Stomach (tissue), 7 donors: ENCODE measurements around a stretch of chr7.

DNA sequence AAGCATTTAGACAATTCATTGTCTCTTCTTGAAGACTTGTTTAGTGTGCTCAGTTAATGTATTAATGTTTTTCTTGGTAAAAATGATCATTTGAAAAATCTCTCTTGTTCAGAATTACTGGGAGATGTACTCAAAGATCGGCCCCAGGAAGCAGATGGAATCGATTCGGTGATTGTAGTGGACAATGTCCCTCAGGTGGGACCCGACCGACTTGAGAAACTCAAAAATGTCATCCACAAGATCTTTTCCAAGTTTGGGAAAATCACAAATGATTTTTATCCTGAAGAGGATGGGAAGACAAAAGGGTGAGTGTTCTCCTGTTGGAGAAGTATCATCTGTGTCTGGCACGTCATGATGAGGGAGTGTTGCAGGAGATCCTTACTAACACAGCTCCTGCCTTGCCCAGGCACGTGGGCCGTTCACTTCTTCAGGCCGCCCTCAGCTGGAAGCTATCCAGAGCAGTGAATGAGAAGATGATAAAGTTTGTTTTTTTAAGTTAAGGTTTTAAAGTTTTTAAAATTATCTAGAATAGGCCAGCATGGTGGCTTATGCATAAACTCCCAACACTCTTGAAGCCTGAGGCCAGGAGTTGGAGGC lies 6.1 kb downstream of the EIF3B start:
- PRO-cap: no peak
- RAMPAGE, long total RNA, 5 experiments: start-site peak on the plus strand in 1 of 5 experiments, centred at position 275 of the sequence, 21 reads per replicate
- RRBS: no CpG with 5 or more reads among the region's 9 CpGs

- PRO-cap: no peak
- RAMPAGE, long total RNA, 5 experiments: no peak in any of the 5 experiments
- RRBS: no CpG with 5 or more reads among the region's 17 CpGs
Measured at GRCh38 chr7:2409656-2410386, 6.4 kb downstream of the CHST12 start.

- PRO-cap: bidirectional peak, plus-strand start at chr7:2494121, minus-strand start at chr7:2493913
- RAMPAGE, long total RNA, 5 experiments: no peak in any of the 5 experiments
Measured at GRCh38 chr7:2494040-2494178, 17.7 kb upstream of the GRIFIN start.

DNA sequence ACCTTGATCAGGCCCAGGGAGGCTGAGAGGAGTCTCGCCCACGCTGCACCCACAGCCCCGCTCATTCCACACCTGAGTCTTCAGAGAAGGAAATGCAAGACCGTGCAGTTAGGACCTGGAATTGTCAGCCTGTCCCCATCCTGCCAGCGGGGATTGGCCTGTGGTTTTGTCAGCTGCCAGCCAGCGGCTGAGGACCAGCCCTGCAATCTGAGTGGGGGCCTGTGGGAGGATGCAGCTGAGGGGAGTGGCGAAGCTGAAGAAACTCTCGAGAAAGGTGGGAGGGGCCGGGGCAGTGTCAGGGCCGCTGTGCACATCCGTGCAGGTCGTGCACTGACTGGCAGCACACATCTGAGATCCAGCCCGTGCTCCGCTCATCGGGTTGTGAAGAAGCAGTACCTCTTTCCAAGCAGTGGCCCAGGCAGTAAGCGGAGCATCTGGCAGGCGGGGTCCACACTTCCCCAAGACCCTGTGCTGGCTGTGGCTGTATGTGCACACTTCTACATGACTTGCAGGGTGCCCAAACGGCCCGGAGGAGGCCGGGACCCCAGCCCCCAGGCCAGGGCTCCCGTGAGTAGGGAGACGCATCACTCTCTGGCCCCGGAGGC lies 10.6 kb upstream of the LFNG start:
- PRO-cap: no peak
- RAMPAGE, long total RNA, 5 experiments: no peak in any of the 5 experiments
- RRBS: 70% methylated on average over 4 of the region's 23 CpGs

DNA sequence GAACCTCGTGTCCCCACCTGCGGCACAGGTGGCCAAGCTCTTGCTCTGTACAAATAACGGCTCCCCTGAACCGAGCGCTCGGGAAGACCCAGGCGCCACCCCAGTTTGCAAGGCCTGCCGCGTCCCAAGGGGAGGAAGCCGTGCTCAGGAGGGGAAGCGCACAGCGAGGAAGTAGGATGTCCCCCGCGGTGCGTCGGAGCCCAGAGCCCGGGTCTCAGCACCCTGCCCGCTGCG lies 471 bp upstream of the LFNG start:
- PRO-cap: no peak
- RAMPAGE, long total RNA, 5 experiments: no peak in any of the 5 experiments
- RRBS: 2% methylated on average over 3 of the region's 19 CpGs

GRCh38 chr7:2523908-2524588 lies 4.5 kb downstream of the LFNG start:
- PRO-cap: bidirectional peak, plus-strand start at chr7:2524505, minus-strand start at chr7:2524212
- RAMPAGE, long total RNA, 5 experiments: start-site peak on the plus strand in 1 of 5 experiments, at chr7:2524169-2524237 at its widest, 5 reads per replicate
- RRBS: 25% methylated on average over 8 of the region's 40 CpGs

DNA sequence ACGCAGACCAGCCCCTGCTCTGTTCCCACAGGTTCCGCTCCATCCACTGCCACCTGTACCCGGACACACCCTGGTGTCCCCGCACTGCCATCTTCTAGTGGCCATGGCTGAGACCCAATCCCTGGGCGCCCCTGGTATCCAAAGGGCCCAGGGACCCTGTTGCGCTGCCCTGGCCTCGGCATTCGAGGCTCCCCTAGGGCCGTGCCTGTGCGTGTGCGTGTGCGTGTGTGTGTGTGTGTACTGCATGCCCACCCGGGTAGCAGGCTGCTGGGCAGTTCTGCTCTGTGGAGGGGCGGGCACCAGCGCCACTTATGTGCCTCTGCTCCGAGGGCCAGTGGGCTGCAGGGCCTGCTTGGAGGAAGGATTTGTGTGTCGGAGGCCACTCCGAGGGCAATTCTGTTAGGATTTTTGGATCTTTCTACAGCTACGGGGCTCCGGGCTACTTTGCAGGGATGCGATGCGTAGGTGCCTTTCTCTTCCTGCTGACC lies 7.6 kb downstream of the LFNG start:
- PRO-cap: no peak
- RAMPAGE, long total RNA, 5 experiments: start-site peak on the plus strand in 1 of 5 experiments, centred at position 308 of the sequence, 7 reads per replicate
- RRBS: no CpG with 5 or more reads among the region's 22 CpGs

GRCh38 chr7:2530045-2531021 lies 10.8 kb downstream of the LFNG start:
- PRO-cap: bidirectional peak, plus-strand start at chr7:2530345, minus-strand start at chr7:2530307; bidirectional peak, plus-strand start at chr7:2530870, minus-strand start at chr7:2530705
- RAMPAGE, long total RNA, 5 experiments: no peak in any of the 5 experiments
- RRBS: 37% methylated on average over 4 of the region's 16 CpGs

DNA sequence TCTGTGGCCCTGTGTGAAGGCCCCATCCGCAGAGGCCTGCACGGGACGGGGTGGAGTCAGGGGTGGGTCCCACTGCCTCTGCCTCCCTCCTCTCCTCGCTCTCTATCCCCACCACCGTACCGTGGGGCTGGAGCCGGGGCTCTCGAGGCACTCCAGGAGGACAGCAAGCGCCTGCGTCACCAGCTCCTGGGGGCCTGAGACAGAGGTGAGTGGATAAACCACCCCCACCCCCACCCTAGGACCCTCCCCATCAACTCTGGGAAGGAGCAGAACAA lies 14.5 kb downstream of the BRAT1 start:
- PRO-cap: no peak
- RAMPAGE, long total RNA, 5 experiments: no peak in any of the 5 experiments
- RRBS: no CpG with 5 or more reads among the region's 10 CpGs

DNA sequence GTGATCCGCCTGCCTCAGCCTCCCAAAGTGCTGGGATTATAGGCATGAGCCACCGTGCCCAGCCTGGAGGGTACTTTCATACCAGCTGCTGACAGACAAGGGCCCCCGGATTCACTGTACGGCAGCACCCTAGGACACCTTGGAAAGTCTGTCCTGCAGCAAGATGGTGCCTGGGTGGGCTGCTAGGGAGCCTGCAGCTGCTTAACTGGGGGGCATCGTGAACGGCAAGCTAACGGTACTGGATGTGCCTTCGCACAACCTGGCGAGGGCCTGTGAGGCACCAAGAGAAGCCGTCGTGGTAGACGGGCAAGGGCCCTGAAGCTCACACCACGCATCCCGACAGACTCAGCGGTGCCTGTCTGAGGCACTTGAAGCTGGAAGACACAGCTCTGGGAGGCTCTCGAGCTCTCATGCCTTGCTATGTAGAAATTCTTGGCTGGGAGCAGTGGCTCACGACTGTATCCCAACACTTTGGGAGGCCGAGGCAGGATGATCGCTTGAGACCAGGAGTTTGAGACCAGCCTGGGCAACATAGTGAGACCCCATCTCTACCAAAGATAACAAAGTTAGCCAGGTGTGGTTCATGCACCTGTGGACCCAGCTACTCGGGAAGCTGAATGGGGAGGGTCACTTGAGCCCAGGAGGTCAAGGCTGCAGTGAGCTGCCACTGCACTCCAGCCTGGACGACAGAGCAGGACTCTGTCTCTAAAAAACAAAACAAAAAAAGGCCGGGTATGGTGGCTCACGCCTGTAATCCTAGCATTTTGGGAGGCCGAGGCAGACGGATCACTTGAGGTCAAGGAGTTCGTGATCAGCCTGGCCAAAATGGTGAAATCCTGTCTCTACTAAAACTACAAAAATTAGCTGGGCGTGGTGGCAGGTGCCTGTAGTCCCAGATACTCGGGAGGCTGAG lies 9.3 kb downstream of the BRAT1 start:
- PRO-cap: no peak
- RAMPAGE, long total RNA, 5 experiments: no peak in any of the 5 experiments
- RRBS: no CpG with 5 or more reads among the region's 28 CpGs

GRCh38 chr7:2546768-2547089 lies 8.6 kb downstream of the BRAT1 start:
- PRO-cap: no peak
- RAMPAGE, long total RNA, 5 experiments: no peak in any of the 5 experiments
- RRBS: no CpG with 5 or more reads among the region's 19 CpGs

- PRO-cap: no peak
- RAMPAGE, long total RNA, 5 experiments: start-site peak on the plus strand in 4 of 5 experiments, at chr7:2589912-2590069 at its widest, 16 to 133 reads per replicate
- RRBS: no CpG with 5 or more reads among the region's 18 CpGs
Measured at GRCh38 chr7:2589729-2590250, 31.0 kb downstream of the IQCE start.

DNA sequence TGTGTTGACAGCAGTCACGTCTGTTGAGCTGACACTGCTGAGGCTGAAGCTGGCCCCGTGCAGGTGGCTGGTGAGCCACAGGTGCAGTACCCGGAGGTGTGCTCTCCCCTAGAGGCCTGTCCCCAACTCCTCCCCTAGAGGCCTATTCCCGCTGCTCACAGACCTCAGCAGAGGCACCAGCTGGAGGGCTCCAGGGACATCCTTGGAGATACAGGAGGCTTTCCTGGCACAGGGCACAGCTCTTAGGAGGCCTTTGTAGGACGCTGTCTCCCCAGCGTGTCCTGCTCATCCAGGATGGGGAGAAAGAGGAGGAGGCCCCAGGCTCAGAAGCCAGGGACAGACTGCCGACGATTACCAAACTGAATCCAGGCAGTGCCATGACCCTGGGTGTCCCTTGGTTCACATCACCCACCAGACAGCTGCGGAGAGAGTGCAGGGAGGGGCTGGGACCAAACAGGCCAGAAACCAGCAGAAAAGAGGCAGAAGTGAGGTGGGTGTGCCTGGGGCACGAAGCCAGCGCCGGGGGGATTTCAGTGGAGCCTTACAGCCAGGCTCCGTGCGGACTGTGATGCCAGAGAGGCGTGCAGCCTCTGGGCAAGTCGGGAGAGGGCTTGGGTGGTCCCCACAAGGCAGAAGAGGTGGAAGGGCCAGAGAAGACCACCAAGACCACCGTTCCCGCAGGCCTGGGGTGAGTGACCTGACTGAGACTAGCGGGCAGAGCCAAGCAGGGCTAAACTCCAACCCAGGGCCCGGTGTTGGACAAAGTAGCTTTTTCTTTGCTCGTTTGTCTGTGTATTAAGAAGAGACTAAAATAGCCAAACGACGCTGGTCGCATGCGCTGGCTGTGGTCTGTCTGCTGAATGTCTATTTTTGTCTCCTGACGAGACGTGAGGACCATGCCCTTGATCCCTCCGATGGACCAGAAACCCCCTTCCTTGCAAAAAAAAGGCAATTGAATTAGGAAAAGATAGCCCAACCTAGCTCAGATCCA lies 18.3 kb upstream of the TTYH3 start:
- PRO-cap: no peak
- RAMPAGE, long total RNA, 5 experiments: start-site peak on the plus strand in 3 of 5 experiments, centred at positions 282 to 821 of the sequence, 5 to 38 reads per replicate
- RRBS: no CpG with 5 or more reads among the region's 28 CpGs

- PRO-cap: no peak
- RAMPAGE, long total RNA, 5 experiments: start-site peak on the plus strand in 2 of 5 experiments, at chr7:2662689-2662958 at its widest, 5 to 17 reads per replicate
- RRBS: 39% methylated on average over 3 of the region's 13 CpGs
Measured at GRCh38 chr7:2662603-2662972, 25.4 kb upstream of the AMZ1 start.

DNA sequence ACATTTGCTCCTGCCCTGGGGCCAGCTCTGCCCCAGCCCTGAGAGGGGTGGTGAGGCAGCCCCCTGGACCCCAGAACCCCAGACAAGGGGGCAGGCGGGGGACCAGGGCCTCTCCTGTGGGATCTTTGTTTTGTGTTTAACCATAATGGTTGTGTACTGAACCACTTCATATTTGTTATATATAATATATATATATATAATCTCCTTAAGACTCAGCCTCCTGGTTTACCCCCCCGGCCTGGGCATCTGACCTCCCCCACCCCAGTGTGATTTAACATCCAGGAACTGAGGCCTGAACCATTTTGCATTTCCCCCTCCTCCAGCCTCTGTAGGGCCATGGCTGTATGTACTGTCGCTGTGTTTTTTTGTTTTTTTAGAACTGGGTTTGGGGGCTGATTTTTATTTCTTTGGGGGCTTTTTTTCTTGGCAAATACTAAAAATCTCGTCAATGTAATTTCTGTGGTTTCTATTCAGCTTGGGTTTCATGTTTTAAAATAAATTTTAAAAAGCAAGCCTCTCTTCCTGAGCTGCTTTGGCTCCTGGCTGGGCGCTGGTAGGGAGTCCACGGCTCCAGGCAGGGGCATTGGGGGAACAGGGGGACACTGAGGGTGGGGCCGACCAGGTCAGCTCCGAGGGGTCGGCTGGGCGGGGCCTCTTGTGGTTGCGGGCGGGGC lies 23.6 kb upstream of the AMZ1 start:
- PRO-cap: no peak
- RAMPAGE, long total RNA, 5 experiments: no peak in any of the 5 experiments
- RRBS: no CpG with 5 or more reads among the region's 12 CpGs

DNA sequence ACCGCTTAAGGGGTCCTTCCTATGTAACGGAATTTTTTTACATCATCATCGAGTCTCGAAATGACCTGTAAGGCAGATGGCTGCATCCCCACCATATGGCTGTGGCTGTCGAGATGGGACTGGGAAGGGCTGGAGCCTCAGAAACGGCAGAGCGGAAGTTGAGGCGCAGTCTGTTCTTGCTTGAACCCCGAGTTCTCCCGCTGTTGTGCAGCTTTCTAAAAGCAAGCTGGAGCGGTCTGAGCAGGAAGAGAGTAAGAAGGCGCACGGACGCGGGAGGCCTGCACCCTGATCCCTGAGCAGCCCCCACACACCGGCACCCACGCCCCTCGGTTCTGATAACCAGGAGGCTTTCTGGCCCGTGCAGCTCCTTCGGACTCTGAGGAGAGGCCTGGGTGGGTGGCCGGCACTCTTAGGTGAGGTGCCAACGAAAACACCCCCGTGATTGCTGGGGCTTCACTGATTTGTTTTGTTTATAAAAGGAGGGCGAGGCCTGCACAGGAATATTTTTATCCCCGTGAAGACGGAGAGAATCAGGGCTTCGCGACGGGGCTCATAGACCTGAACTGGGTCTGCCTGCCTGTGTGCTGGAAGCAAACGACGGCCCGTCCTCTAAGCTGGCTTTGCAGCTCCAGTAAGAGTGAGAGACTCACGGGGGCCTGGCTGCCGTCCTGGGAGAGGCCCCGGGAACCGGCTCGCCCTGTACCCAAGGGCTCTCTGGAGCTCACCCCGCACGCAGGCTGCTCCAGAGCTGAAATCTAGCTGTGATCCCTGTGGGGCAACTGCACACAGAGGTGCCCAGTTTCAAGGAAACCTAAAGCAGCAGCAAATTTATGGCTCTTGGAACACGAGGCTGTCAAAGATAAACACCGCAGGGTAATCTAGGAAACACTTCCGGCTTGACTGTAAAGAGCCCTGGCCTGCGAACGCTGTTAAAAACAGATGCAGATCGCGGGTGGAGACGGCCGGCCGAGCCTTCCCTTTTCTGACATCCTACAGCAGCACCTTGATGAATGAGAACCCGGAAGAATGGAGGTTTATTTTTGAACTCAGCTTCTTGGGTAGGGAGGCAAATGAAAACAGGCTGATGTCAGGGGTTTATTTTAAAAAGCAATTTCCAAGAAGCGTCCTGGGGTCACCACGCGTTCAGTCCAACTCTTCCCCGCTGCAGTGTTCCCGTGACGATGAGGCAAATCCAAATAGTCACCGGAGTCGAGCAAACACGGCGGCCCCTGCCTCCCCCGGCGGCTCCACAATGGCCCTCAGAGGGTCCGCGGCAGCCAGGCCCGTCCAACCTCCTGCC lies 29.2 kb downstream of the AMZ1 start:
- PRO-cap: unidirectional peak, plus-strand start at position 944 of the sequence
- RAMPAGE, long total RNA, 5 experiments: no peak in any of the 5 experiments
- RRBS: 11% methylated on average over 13 of the region's 65 CpGs

GRCh38 chr7:2757517-2758694 lies 69.9 kb downstream of the AMZ1 start:
- PRO-cap: bidirectional peak, plus-strand start at chr7:2758493, minus-strand start at chr7:2758365
- RAMPAGE, long total RNA, 5 experiments: no peak in any of the 5 experiments
- RRBS: no CpG with 5 or more reads among the region's 21 CpGs

- PRO-cap: no peak
- RAMPAGE, long total RNA, 5 experiments: no peak in any of the 5 experiments
- RRBS: no CpG with 5 or more reads among the region's 15 CpGs
Measured at GRCh38 chr7:2802613-2803075, 41.5 kb downstream of the GNA12 start.

GRCh38 chr7:2945679-2945985 lies 98.0 kb downstream of the CARD11 start:
- PRO-cap: no peak
- RAMPAGE, long total RNA, 5 experiments: start-site peak on the minus strand in 2 of 5 experiments, at chr7:2945822-2945912 at its widest, 10 to 69 reads per replicate
- RRBS: no CpG with 5 or more reads among the region's 3 CpGs

DNA sequence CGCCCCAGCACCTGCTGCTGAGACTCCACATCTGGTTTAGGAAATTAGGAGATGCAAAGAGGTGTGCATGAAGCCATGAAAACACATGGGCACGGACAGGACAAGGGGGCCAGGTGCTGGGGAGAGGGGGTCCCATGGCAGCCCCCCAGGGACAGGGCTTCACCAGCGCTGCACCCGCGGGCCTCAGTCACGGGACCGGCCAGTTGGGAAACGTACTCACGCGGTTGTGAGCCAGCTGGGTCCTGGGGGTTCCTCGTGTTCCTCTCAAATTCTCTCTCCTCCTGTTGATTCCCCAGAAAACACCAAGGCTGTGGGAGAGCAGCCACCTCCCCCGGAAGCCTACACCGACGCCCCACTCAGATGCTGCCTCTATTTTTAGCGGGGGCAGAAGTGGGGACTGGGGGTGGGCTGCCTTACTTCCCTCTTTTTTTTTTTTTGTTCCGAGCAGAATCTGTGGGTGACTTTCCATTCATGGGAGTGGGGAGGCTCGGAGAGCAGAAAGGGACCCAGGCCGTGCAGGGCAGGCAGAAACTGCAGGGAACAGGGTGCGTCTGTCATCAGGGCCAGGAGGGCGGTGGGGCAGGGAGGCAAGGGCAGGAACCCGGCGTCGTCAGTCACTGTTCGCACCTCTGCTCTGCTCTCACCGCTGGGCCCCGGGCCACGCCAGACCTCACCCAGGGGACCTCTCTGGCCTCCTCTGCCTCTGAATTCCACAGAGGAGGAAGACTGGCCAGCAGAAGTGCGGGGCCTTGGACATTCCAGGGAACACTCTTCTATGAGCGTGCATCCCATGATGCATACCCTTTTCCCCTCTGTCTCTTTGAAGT lies 63.2 kb downstream of the CARD11 start:
- PRO-cap: no peak
- RAMPAGE, long total RNA, 5 experiments: start-site peak on the minus strand in 3 of 5 experiments, centred at positions 278 to 317 of the sequence, 5 to 23 reads per replicate
- RRBS: 71% methylated on average over 7 of the region's 29 CpGs